Ureter (tissue), 1 donor: ENCODE results near the genes PRIMA1, ASB2 and SERPINA1.

- PRO-cap = no peak
Measured at GRCh38 chr14:93295779-93296560, 36.9 kb downstream of the BTBD7 start.

DNA sequence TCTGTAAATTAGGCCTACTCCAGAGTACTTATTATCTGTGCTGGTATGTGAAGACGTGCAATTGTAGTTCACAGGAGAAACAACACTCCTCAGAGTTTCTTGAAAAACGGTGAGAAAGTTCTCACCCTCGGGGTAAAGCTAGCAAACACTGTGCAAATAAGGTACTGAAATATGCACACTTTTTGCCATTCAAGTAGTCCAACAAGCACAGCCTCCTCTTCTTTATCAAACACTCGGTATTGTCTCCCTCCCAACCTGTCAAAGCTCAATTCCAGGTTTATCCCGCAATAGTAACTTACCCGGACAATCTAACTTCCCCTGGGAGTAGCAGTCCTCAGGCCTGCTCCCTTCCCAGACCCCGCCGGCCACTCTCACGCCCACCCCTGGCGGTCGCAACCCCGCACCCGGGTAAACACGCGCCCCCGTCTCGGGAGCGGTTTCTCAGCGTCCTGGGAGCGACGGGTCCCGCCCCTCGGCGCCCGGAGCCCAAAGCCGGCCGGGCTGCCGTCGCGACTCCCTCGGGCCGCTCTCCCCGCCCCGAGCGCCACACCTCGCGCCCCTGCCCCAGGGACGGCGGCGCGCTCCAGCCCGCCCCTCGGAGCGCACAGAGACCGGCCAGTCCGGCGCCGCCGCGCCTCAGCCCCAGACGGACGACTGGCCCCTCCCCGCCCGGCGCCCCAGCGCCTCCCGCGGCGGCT is 682 bp downstream of the BTBD7 start:
- PRO-cap = bidirectional peak, plus-strand start at position 489 of the sequence, minus-strand start at position 442 of the sequence

DNA sequence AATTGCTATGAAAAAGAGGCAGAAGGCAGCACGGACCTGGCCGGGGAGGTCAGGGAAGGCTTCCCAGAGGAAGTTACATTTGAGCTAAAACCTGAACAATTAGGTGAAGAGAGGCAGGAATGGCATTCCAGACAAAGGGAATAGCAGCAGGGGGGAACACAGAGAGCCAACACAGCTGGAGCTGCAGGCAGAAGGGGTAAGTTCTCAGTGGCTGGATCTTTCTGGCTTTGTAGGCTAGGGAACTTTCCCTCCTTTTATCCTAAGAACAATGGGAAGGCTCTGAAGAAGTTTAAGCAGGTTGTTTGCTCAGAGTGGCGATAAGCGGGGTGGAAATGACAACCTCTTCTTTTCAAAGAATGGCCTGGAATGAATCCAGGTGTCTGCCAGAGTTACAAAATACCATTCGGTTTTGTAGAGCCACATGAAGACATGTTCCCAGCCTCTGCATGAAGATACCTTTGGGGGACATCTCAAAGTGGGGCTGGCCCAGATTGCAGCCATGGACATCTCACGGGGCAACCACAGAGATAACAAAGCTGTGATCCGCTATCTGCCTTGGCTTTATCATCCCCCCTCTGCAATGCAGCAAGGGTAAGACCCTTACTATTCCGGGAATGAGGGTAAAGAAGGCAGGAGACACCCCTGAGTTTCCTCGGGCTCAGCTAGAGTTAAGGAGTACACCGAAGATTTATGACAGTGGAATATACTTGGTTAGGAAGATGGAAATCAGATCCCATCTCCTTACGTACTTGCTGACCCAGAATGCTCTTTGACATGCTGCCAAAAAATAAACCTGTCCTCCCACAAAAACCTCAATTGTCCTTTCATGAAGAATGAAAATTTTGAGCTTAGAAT is 99.8 kb downstream of the PRIMA1 start:
- PRO-cap = no peak

DNA sequence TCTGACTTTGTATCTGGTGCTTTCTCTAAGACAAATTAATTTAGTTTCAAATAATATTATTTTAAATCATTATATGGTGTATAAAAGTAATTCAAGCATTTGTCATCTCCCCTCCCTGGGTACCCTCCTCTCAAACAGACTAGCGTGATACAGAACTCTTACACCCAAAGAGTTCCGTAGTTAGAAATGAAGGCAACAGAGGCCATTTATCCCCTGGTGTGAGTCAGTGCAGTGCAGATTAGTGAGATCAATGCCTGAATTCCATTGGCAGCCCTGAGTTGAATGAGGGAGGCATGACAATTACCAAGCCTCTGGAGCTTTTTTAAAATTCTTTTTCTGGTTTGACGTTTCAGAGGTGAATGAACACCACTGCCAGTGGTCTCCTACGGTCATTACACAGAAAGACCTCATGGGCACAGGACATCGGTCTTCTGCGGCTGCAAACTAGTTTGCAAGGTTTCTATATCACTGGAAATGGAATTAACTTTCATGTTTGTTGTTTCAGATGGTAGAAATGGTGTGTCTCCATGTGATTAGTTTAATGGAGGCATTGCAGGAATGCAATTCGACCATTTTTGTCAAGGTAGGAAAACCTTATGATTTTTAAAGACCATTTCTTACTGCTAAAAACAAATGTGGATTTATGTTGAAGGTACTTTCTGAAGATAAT is 94.3 kb downstream of the PRIMA1 start:
- PRO-cap = no peak

DNA sequence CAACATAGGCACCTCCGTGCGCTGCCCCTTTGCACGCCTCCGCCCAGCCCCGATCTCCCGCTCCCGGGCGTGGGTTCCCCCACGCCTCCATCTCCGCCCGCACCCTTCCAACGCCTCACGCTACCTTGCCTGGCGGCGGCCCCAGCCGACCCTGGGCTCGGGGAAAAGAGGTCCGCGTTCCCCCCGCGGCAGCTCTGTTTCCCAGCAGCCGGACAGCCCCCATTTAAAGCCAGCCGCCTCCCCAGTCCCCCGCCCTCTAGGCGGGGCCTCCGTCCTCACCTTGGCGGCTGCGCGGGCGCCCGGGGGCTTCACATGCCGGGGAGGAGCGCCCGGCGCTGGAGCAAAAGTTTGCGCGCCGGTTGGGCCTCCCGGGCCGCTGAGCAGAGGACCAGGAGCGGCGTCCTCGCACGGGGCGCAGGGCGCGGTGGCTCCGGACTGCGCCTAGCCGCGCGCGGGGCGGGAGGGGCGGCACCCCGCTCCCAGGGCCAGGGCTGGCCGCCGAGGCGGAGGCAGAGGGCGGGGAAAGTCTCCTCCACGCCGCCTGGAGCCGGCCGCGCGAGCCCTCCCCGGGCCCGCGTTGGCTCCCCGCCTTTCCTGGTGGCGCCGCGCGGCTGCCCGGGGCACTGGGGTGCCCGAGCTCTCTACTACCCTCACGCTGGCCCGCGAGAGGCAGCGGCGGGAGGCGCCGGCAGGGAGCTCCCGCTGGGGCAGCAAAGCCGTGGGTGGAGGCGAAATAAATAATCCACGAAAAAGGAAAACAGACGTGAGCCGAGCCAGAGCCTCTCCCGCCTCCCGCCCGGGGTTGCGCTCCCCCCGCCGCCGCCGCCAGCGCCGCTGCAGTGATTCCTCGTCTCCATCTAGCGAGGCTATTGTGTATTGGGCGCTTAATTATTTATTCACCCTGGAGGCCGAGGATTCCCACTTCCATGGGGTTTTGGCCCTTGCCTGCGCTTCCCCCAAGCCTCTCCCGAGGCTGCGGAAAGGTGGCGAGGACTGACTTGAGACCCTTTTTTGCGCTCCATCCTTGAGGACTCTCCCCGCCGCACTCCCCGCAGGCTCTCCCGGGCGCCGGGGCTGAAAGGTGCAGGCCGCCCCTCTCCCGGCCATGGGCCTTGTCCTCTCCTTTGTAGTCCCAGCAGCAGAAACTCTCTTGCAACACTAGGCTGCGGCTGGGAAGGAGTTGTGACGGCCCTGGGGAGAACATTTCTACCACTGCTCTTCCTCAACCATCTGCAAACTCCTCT is at the start of gene PRIMA1:
Gene PRIMA1, minus strand, starts transcription at position 200 of the 1,244 bp plus-strand sequence.
- PRO-cap = bidirectional peak, plus-strand start at position 311 of the sequence, minus-strand start at position 196 of the sequence; bidirectional peak, plus-strand start at position 588 of the sequence, minus-strand start at position 426 of the sequence; unidirectional peak, minus-strand start at position 812 of the sequence

GRCh38 chr14:93957744-93958896 is 18.2 kb downstream of the ASB2 start:
- PRO-cap = no peak

DNA sequence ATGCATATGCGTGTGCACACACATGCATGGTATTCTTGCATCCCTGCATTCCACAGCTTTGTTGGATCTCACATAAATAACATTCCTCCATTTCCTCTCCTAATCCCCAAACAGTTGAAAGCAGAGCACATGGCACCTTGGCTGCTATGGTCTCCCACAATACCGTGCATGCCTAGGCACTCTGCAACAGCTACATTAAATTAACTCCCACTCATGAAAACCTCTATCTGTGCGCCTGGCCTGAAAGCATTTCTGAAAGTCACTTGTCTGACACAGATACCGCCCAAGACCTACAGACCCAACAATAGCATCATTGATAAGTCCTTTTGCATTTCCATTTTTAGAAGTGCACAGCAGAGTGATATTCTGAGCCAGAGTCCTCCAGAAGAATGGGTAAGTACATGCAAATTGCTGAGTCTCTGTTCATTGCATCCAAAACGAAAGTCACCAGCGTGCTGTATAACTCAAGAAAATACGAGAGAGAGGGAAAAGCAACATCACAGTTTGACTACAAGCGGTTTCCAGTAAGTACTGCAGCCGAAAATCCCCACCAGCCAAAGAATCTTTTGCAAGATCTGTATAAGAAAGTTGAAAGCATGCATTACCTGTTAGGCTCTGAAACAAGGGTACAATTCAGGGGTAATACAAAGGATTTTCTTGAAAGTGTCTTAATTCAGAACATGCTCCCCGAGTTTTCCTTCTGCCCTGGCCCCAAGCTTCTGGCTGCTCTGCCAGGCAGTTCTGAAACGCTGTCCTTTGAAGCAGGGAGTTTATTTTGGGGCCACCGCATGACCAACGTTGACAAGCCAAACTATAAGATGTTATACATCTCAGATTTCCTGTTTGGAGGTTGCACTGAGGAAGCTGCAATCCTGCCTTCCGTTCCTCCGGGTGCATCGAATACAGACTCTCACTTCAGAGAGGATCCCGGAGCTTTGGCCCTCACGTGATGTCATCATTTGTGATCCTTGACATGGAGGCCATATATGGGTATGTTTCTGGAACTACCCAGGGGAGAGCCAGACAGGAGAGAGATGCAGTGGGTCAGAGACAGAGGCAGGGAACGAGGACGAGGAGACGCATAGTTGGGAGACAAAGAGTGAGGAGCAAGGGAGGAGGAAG is at the start of gene ASB2:
Gene ASB2, minus strand, starts transcription at position 742 of the 1,122 bp plus-strand sequence.
- PRO-cap = bidirectional peak, plus-strand start at position 1,001 of the sequence, minus-strand start at position 898 of the sequence

DNA sequence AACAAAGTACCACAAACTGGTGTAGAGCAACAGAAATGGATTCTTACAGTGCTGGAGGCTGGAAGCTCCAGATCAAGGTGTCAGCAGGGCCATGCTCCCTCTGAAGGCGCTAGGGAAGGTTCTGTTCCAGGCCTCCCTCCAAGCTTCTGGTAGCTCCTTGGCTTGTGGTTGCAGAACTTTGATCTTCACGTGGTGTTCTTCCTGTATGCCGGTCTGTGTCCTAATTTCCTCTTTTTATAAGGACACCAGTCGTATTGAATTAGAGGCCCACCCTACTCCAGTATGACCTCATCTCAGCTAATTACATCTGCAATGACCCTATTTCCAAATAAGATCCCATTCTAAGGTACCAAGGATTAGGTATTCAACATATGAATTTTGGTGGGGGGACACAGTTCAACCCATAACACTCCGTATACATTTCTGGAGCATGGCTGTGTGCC is 3.2 kb downstream of the OTUB2 start:
- PRO-cap = no peak

DNA sequence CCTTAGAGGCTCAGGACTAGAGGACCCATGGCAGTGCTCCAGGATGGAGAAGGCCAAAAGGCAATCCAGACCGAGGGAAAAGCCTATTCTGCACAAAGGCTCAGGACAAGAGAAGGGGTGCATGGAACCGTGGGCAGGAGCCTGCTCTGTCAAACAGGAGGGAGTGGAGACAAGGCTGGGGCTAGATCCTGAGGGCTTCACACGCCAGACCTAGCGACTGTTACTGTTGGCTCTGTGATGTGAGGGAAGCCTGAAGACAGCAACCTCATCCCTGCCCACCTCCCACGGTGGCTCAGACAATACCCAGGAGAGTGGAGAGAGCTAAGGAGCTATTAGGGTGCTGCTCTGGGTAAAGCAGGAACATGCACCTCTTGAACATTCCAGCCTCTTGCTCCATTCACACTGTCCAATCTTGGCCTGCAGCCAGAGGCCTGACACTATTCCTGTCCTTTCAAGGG is 24.2 kb downstream of the OTUB2 start:
- PRO-cap = no peak

- PRO-cap = no peak
Measured at GRCh38 chr14:94054719-94055759, 26.0 kb downstream of the DDX24 start.

DNA sequence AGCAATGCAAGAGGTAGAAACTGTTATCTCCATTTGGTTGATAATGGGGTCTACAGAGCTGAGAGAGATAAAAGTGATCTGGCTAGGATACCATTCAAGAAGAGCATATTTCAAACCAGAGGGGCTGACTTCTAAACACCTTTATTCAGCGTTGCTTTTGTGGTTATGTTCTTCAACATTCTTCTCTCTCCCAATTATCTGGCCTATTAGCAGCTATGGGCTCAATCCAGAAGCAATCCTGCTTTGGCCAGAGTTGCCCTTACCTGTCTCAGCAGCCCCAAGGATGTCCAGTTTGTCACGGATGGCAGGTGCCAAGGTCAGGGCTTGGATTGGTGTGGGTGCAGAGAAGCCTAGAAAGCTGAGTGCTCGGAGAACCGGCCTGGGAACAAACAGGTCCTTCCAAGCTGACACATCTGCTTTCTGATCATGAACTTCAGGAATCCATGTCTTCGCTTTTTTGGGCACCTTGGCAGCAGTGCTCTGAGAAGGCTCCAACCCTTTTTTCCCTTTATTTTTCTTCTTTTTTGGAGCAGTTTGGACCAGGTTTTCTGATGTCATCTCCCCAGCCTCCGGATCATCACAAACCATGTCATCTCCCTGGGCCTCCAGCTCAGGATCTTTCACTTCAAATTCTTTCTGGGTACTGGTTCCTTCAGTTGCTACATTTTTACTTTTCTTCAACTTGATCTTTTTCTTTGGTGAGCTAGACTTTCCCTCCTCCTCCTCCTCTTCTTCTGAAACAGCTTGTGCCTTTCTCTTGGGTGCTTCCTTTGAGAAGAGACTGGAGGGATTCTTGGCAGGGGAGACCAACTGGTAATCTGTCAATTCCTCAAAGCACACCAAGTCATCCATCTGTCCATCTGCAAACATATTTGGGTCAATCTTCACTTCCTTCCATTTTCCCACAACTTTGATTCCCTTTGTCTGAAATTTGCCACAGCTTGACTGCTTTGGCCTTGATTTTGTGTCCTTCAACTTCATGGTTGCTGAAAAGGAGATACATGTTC is 1.9 kb downstream of the DDX24 start:
- PRO-cap = no peak

DNA sequence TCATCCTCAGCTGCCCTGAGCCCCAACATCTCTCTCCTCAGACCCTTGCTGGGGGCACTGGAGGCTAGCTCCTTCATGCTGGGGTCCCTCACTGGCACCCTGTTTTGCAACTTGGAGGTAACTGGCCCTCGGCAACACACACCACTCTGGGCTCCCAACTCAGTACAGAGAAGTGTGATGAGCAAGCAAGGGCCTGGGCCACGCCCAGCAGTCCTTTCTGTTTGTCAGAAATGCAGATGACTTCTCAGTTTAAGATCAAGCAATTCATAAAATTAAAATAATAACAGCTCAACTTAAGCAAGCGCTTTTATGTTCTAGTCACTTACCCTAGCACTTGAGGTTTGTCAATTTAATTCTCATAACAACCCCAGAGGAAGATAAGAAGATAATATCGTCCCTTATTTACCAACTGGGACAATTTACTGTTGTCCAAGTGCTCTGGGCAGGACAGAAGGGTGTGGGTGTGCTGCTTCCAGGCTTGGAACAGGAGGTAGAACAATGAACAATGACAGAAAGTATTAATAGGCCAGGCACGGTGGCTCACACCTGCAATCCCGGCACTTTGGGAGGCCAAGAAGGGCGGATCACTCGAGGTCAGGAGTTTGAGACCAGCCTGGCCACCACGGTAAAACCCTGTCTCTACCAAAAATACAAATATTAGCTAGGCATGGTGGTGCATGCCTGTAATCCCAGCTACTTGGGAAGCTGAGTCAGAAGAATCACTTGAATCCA is 16.5 kb downstream of the IFI27L2 start:
- PRO-cap = no peak

DNA sequence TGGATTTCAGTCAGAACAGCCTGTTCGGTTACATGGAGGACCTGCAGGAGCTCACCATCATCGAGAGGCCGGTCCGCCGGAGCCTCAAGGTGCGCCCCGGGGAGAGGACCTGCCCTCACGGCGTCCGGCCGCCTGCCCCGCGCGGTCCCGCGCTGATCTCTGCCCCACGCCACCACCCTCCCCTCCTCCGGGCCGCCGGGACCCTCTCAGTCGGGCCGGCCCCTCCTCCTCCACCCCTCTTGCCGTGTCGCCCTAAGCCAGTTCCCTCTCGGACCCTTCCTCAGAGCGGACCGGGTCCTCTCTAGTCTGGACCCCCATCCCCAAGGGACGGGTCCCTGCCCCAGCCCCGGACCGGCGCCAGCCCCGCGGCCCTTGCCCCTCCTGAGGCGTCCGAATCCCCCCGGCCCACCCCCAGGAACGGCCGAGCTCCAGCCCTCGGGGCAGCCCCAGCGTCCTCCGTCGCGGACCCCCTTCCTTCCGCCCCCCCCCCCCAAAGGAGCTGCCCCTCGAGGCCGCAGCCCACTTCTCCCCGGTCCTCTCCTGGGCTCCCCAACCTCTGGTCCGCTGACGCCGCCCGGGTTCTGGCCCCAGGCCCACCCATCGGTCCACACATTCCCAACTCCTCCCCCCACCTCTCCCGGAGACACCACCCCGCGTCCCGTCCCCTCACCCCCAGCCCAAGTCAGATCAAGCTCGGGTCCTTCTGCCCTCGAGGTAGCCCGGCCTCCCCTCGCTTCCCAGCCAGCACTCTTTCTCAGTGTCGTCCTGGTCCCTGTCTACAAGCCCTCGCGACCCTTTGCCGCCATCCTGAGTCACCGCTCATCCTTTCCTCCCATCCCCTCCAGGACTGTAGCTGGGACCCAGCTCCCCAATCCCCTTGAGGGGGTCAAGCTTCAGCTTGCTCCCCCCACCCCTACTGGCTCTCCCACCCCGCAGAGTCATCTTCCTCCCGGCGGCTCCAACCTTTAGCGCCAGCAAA is 661 bp downstream of the PPP4R4 start:
- PRO-cap = no peak

DNA sequence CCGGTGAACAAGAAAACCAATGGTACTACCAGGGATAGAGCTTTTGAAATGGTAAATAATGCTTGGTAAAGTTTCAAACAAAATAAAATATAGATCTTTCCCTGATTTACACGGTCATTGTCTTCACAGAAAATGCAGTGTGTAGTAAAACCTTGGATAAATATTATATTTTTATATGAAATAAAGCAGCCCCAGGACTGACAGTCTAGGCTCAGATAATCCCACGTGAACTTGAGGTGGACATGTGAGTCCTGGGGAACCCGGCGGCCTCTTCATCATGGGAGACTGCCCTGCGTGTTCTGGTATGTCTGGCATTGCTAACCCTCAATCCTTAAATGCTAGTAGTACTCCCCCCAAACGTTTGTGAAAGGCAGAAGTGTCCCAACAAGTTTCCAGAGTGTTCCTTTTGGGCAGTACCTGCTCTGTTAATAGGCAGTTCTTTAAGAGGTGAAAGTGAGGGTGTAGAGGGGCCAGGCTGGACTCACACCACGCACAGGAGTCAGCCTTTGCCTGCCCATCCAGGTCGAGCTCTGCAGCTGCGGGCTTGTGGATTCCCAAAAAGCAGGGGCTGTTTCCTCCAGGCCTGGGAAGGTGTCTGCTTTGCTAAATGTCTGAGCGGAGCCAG is 1.1 kb upstream of the SERPINA10 start:
- PRO-cap = no peak

GRCh38 chr14:94376475-94377007 is 11.9 kb downstream of the SERPINA1 start:
- PRO-cap = no peak

DNA sequence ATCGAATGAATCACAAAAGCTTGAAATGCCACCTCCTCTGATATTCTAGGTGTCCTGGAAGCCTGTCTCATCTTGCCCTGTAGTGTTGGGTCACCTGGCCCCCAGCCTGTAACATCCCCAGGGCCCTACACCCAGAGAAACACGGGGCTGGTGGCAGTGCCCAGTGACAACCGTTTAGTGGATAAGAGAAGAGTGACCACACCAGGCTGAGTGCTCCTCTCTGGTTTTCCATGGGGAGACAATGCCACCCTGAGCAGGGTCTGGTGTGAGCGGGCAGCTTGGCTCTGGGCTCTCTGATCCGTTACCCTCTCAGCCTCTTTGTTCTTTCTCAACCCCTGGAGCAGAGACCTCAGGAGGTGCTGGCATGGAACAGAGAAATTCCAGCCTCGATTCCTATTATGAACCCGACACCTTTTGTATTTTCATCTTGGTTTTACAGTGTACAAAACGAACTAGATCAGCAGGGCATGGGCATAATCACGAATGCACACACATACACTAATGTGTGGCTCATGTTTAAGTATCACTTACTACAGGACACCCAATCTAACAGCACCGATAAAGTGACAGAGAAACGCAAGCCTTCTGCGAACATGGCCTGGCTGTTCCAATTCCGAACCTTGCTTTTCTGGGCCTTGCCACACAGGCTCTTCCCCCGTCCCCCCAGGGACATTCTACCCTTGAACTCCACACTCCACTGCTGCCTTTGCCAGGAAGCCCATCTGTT is 8.4 kb downstream of the SERPINA1 start:
- PRO-cap = no peak

- PRO-cap = no peak
Measured at GRCh38 chr14:94387886-94389323, at the start of gene SERPINA1. Gene SERPINA1 (minus strand): TSS chr14:94388602.

- PRO-cap = no peak
Measured at GRCh38 chr14:94423440-94423720, 29.2 kb downstream of the SERPINA11 start.

- PRO-cap = no peak
Measured at GRCh38 chr14:94689467-94689921, 77.3 kb downstream of the SERPINA3 start.

GRCh38 chr14:94946157-94946655 is 176.3 kb upstream of the GSC start:
- PRO-cap = no peak